ENCODE results near the genes ITGA8 and C1QL3.

DNA sequence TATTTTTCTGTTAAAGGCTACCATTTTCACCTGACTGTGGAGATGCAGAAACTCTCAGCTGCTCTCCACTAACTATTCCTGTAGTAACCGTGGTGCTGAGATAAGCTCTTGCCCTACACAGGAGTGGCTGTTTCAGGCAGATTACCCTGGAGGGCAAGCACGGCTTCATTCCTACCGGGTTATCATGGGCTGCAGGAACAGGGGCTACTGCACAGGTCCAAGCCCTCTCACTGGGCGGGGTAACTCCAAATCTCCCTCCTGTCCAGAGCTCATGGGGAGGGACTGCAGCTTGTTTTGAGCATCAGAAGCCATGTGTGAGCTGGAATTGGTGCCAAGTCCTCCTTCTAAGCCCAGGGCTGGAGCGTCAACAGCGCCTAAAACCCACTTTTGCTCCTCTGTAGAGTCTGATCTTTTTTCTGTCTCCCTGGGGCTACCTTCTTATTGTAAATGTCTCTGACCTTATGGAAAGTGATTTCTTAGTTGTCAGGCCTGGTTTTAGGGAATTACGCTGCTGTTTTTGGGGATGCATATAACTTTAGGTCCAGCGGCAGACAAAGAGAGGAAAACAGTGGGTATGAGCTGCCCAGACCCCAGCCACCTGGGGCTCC is 119.1 kb downstream of the PRPF18 start:
- RAMPAGE, total RNA: no peak

- RAMPAGE, total RNA: start-site peak on the minus strand at chr10:13891746-13891786, 36 and 39 reads in 2 replicates
These were observed 304.7 kb downstream of the PRPF18 start for GRCh38 chr10:13891034-13892227.

DNA sequence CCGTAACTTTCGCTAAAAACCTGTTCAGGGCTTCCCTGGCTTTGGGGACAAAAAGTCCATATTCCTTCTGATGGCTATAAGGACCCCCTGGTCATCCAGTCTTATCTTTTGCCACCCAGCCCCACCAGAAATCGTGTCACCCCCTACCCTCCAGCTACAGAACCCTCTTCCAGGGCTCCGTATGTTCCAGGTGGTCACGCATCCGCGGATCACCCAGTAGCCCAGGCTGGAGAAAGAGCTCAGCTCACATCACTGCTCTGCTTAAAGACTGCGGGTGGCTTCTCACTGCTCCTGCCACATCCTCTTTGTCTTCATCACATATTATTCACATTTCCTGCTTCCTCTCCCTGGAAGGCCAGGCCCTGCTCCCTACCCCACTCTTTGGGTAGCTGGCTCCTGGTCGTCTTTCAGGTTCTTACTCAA is 307.5 kb downstream of the PRPF18 start:
- RAMPAGE, total RNA: no peak

DNA sequence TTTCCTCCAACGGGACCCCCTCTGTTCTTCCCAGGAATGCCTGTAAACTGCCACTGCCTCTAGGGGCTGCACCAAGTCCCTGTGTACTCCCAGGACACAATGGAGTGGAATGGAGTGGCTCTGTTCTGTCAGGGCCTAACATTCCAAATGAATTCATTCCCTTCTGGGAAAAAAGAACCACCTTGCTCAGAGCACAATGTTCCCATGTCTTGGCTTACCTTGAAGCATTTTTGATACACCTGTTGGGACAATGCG is 339.4 kb downstream of the FRMD4A start:
- RAMPAGE, total RNA: no peak

GRCh38 chr10:14185415-14186032 is 145.2 kb downstream of the FRMD4A start:
- RAMPAGE, total RNA: no peak

GRCh38 chr10:14519790-14520340 is 189.1 kb upstream of the FRMD4A start:
- RAMPAGE, total RNA: no peak

DNA sequence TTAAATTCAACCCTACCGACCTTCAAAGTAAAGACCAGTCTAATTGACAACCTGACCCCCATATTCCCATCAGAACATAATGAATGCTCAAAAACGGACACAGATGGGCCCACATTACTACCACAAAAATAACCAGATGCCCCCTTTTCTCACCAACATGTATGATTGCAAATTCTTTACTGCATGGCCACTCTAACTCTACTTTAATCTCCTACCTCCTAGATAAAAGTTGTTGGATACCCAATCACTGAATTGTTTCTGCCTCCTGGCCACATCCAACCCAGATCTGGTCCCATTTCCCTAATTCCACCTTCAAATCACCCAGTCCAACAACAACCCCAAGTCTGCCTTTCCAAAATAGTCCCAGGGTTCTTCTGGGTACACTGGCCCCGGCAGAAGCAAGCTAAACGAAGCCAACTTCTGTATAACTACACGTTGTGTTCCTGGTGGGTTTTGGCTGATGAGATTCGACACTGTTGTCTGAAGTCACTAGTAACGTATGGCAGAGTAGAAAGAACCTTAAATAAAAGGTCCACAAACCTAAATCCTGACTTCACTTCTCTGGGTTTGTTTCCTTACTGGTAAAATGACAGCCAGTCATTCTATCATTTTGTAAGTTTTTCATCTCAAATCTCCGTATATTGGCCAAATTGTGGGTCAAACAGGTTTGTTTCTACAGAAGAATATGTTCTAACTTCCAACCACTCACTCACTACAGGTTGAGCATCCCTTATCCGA is 216.2 kb upstream of the FRMD4A start:
- RAMPAGE, total RNA: no peak

GRCh38 chr10:14555551-14556637 is 218.8 kb downstream of the FAM107B start:
- RAMPAGE, total RNA: no peak

DNA sequence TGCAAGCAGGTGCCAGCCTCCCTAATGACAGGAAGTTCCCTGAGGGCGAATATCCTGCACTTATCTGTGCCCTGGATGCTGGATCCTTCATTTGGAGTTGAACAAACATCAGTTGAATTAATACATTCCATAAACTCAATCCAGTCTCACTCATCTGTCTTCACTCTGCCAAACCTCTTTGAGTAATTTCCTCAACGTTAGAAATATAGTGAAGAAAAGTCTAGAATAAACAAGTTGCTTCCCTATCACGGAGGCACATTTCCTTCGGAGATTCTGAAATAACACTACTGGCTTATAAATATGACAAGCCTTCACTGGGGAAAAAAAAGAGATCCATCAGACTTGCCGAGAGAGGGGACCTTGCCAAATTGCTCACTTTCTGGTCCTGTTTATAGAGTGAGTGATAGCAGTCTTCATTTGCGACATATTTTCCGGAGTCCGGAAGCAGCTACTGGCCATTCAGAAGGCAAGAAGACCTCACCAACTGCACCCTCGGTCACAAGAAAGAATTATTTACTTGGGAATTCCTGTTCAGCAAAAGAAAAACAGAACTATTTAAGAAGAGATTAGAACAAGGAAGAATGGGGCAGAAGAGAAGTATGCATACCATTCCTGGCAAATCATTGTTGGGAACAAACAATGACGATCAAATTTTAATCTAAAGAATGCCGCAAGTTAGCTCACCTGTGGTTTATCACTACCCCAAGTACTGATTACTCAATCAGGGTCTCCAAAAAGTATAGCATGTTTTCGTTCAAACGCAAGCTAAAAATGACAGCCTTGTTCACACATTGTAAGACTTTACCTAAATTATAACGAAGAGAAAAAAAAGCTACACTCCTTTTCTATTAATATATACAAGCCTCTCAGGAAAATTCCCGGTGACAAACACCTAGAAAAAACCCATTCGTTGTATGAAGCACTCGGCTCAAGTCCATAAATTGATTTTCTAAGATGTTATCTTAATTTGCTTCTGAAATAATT is 196.2 kb downstream of the FAM107B start:
- RAMPAGE, total RNA: no peak

- RAMPAGE, total RNA: no peak
These were observed 191.3 kb downstream of the FAM107B start for GRCh38 chr10:14583208-14583995.

- RAMPAGE, total RNA: no peak
These were observed 189.4 kb downstream of the FAM107B start for GRCh38 chr10:14585236-14585819.

- RAMPAGE, total RNA: no peak
These were observed 179.9 kb downstream of the FAM107B start for GRCh38 chr10:14594535-14595446.

DNA sequence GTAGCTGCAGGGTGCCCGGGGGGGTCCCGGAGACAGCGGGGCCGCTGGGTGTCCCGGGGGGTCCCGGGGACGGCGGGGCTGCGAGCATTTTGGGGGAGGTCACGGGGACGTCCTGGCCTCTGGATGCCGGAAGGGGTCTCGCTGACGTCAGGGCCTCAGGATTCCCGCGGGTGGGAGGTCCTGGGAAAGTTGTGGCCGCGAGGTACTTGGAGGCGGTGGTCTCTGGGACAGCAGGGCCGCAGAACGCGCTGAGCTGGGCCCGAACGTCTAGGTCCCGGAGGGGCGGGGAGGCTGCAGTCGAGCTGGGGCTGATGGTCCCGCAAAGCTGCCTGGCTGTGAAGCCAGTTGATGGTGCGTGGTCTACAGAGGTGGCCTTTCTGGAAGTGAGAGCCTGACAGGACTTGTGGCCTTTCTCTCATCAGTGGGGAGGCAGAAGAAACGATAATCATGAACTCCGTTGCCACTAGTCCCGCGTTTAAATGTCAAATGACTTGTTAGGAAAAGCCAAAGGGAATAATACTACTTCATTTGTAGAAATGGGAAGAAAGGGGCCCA is 714 bp downstream of the HSPA14 start:
- RAMPAGE, total RNA: no peak

- RAMPAGE, total RNA: no peak
These were observed 62.8 kb upstream of the NMT2 start for GRCh38 chr10:15231300-15231770.

DNA sequence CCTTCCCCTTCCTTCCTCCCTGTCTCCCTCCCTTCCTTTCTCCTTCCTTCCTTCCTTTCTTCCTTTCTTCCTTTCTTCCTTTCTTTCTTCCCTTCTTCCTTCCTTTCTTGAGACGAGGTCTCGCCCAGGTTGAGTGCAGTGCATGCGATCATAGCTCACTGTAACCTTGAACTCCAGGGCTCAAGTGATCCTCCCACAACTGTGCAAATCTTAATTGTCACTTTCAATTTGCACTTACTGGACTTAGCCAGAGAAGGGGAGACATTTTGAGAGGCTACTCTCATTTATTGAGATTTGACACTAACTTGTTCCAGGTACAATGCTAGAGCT is 157.9 kb upstream of the FAM171A1 start:
- RAMPAGE, total RNA: no peak

DNA sequence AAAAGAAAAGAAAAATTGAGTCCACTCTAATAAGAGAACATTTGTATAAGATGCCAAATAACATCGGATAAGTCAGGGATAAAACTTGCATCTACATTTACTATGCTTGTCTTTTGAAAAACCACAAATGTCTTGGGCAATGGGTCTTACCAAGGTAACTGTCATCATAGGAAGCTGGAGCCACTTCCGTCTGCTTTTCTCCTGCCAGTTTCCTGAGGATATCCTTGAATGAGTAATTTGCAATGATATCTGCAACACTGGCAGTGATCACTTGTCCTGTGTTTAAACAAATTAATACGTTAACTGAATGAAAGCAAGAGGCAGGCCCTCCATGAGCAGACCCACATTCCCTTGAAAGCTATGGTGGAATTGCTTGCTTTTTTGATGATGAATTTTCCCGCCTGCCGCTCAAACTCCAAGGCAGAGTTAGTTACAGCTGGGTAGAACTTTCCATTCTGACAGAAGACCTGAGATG is 47.2 kb downstream of the ITGA8 start:
- RAMPAGE, total RNA: no peak

GRCh38 chr10:15719572-15720519 is at the start of gene ITGA8:
Gene ITGA8, minus strand, starts transcription at chr10:15719922.
- RAMPAGE, total RNA: no peak

GRCh38 chr10:16520849-16522127 is at the start of gene C1QL3:
Gene C1QL3, minus strand, starts transcription at chr10:16521879.
- RAMPAGE, total RNA: no peak

GRCh38 chr10:16669603-16670009 is 147.6 kb downstream of the RSU1 start:
- RAMPAGE, total RNA: no peak

- RAMPAGE, total RNA: no peak
These were observed 29.8 kb downstream of the RSU1 start for GRCh38 chr10:16787271-16788042.